Suprapubic skin (tissue), 4 donors: ENCODE measurements around the genes CDC42EP1 and H1-0.

GRCh38 chr22:37559780-37560600 is at the start of gene CDC42EP1:
Gene CDC42EP1, plus strand, starts transcription at chr22:37560480.
- PRO-cap, result bidirectional peak, plus-strand start at chr22:37560482, minus-strand start at chr22:37560323
- RAMPAGE, long total RNA, 4 experiments, result no peak in any of the 4 experiments

- PRO-cap, result no peak
- RAMPAGE, long total RNA, 4 experiments, result no peak in any of the 4 experiments
Measured at GRCh38 chr22:37567126-37567603, 6.9 kb downstream of the CDC42EP1 start.

DNA sequence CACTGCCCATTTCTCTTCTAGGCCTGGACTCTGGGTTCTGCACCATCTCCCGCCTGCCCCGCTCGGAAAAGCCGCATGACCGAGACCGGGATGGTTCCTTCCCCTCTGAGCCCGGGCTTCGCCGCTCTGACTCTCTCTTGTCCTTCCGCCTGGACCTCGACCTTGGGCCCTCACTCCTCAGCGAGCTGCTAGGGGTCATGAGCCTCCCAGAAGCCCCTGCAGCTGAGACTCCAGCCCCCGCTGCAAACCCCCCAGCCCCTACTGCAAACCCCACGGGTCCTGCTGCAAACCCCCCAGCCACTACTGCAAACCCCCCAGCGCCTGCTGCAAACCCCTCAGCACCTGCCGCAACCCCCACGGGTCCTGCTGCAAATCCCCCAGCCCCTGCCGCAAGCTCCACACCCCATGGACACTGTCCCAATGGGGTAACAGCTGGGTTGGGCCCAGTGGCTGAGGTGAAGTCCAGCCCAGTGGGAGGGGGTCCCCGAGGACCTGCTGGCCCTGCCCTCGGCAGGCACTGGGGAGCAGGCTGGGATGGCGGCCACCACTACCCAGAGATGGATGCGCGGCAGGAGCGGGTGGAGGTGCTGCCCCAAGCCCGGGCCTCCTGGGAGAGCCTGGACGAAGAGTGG is 7.9 kb downstream of the CDC42EP1 start:
- PRO-cap, result no peak
- RAMPAGE, long total RNA, 4 experiments, result no peak in any of the 4 experiments

GRCh38 chr22:37601592-37602430 is 6.8 kb upstream of the GGA1 start:
- PRO-cap, result no peak
- RAMPAGE, long total RNA, 4 experiments, result no peak in any of the 4 experiments

- PRO-cap, result no peak
- RAMPAGE, long total RNA, 4 experiments, result start-site peak on the plus strand in 1 of 4 experiments, at chr22:37640920-37641475 at its widest, 40 reads per replicate
Measured at GRCh38 chr22:37640790-37641574, 1.5 kb downstream of the SH3BP1 start.

- PRO-cap, result no peak
- RAMPAGE, long total RNA, 4 experiments, result no peak in any of the 4 experiments
Measured at GRCh38 chr22:37649852-37650941, 8.3 kb upstream of the PDXP start.

- PRO-cap, result no peak
- RAMPAGE, long total RNA, 4 experiments, result no peak in any of the 4 experiments
Measured at GRCh38 chr22:37659535-37660061, 1.1 kb downstream of the PDXP start.

DNA sequence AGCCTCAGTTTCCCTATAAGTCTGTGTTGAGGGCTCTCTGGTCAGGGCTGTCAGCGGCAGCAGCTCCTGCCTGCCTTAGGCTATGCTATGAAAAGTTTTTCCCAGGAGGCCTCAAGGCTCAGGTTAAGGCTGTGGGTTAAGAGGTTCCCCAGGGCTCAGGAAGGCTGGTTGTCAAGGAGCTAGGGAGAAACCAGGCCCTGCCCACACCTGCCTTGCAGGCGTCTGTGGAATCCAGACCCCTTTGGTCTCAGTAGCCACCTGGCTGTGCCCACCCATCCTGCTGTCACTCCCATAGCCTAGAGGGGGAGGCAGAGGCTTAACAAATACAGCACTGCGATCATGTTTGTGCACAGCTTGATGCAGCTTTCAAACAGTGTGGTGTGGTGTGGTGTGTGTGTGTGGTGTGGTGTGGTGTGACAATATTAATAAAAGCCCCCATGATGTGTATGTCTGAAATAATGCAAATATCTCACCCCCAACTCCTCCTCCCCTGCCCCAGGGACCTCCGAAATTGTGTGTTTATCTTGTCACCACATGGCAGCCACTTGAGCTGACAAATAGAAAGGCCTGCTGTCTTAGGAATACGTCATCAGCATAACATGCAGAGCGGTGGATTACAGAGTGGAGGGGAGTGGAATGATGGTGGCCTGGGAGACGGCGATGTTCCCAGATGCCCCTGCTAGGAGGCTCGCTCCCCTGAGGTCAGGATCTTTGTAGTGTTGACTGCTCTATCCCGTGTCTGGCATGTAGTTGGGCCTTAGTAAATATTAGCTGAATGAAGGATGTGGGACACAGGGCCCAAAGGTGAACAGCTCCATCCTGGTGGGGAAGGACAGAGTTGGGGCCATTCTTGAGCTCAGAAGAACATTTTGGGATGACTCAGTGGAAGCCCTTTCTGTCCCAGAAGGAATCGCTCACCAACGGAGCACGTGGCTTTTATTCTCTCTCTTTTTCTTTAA is 2.7 kb downstream of the PDXP start:
- PRO-cap, result no peak
- RAMPAGE, long total RNA, 4 experiments, result no peak in any of the 4 experiments

- PRO-cap, result no peak
- RAMPAGE, long total RNA, 4 experiments, result no peak in any of the 4 experiments
Measured at GRCh38 chr22:37741381-37741740, 44.5 kb downstream of the TRIOBP start.

DNA sequence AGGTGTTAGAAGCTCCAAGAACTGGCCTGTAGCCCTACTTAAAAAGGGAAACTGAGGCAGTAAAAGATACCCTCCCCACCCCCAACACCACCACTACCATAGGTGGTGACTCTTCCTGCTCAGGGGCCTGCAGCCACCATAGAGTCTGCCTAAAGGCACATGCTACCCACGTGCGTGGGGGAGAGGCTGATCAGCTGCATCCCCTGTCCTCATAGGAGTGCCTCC is 39.2 kb upstream of the H1-0 start:
- PRO-cap, result no peak
- RAMPAGE, long total RNA, 4 experiments, result no peak in any of the 4 experiments

DNA sequence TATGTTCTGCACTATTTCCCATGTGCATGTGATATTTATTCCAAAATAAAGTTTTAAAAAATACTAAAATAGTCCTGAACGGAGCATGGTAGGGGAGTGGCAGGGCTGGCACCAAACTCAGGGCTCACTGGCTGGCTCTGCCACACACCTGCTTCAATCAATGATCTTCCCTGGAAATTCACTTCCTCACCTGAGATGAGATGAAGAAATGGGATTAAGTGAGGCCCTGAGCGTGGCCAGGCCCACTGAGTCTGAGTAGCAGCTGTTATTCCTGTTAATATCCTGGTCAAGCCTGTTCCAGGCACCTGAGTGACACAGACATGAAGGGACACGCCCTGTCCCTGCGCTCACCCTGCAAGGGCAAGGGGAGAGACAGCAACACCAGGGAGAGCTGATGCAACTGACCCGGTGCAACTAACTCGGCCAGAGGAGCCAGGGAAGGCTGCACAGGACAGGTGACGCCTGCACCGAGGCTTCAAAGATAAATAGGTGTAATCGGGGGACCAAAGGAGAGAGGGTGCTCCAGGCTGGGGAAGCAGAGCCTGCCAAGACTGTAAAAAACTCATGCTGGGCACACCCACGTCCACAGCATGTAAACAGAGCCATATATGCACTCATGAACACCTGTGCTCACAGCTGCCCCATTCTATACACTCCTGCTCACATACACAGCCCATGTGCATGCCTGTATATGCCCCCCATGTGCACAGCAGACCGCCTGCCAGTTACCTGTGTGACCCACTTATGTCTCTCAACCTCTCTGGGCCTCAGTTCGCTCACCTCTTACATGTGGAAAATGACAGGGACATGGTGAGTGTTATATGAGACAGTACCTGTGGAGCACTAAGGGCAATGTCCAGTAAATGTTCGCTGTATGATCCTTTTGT is 20.1 kb upstream of the H1-0 start:
- PRO-cap, result no peak
- RAMPAGE, long total RNA, 4 experiments, result no peak in any of the 4 experiments

- PRO-cap, result bidirectional peak, plus-strand start at chr22:37805229, minus-strand start at chr22:37805197
- RAMPAGE, long total RNA, 4 experiments, result start-site peak on the plus strand in 4 of 4 experiments, at chr22:37805271-37805842 at its widest, 73 to 1,869 reads per replicate
Measured at GRCh38 chr22:37805009-37806062, at the start of gene H1-0. Gene H1-0, plus strand, starts transcription at chr22:37805229.

DNA sequence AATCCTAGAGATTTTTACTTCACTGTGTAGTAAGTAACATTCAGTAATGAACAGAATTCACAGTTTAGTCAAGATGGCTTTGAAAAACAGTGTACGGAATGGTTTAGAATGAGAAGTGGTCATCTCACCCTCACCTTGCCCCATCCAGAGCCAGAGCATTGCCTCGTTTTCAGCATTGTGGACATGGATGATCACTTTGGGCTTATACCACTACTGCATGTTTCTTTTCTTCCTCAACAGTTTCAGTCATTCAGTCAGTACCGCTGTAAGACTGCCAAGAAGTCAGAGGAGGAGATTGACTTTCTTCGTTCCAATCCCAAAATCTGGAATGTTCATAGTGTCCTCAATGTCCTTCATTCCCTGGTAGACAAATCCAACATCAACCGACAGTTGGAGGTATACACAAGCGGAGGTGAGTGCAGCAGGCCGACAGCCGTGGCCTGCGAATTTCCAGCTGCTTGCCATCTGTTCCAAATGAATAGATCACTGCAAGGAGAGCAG is 20.8 kb downstream of the EIF3L start:
- PRO-cap, result no peak
- RAMPAGE, long total RNA, 4 experiments, result no peak in any of the 4 experiments

- PRO-cap, result no peak
- RAMPAGE, long total RNA, 4 experiments, result no peak in any of the 4 experiments
Measured at GRCh38 chr22:37910761-37911167, 4.7 kb downstream of the MICALL1 start.

GRCh38 chr22:37911232-37911637 is 5.1 kb downstream of the MICALL1 start:
- PRO-cap, result no peak
- RAMPAGE, long total RNA, 4 experiments, result no peak in any of the 4 experiments

GRCh38 chr22:37926957-37927674 is 21.0 kb downstream of the MICALL1 start:
- PRO-cap, result no peak
- RAMPAGE, long total RNA, 4 experiments, result no peak in any of the 4 experiments

GRCh38 chr22:37936907-37937274 is 16.5 kb downstream of the C22orf23 start:
- PRO-cap, result no peak
- RAMPAGE, long total RNA, 4 experiments, result start-site peak on the plus strand in 1 of 4 experiments, at chr22:37937082-37937138 at its widest, 55 reads per replicate

- PRO-cap, result no peak
- RAMPAGE, long total RNA, 4 experiments, result start-site peak on the minus strand in 1 of 4 experiments, at chr22:38088917-38088977 at its widest, 11 reads per replicate
Measured at GRCh38 chr22:38088533-38089320, 4.7 kb upstream of the SLC16A8 start.

DNA sequence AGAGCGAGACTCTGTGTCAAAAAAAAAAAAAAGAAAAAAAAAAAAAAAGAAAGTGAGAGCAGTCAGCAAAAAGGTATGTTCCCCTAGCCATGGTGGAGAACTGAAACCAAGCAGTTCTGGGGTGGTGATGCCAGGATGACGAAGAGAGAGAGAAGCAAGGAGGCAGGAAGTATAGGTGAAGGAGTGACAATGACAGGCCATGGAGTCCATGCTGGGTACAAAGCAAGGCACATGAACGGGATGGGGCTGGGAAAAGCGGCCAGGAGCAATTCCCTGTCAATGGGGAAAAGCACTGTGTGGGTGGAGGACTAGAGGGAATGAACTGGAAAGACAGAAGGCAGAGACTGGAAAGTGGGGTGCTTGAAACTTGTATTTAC is 19.5 kb downstream of the PLA2G6 start:
- PRO-cap, result no peak
- RAMPAGE, long total RNA, 4 experiments, result no peak in any of the 4 experiments

DNA sequence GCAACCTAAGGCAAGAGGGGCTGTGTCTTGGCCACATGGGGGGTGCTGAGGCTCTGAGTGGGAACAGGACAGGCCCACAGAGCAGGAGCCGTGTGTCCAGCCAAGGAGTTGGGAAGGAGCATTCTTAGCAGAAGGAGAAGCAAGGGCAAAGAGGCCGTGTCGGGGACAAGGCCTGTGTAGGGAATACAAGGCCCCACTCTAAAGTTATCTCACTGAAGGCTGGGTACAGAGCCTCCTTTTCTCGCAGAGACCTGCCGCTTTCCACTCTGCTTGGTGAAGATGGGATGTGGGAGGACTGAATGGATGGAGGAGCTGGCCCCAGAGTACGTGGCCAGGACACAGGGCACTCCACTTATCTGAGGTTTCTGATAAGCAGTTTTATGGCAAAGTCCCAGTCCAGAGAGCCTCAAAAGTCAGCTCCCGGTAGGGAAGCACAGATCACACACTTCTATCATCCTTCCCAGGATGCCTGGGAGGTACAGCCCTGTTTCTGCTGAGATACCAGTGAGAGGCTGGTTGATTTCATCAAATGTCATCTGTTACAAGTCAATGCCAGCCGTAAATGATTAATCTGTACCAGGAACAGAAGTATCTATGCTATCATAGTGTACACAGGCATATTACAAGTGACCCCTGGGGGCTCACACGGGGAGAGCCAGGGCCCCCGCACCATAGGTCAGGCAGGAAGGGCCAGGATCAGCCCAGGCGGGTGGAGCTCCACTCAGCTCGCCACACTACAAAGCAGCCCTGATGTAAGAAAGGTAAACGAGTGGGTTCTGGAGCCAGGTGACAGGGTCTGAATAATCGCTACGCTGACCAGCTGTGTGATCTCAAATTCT is 17.9 kb downstream of the PLA2G6 start:
- PRO-cap, result no peak
- RAMPAGE, long total RNA, 4 experiments, result no peak in any of the 4 experiments